ReNcell CX (cell line): ENCODE measurements around the genes GALK1 and TRIM47.

GRCh38 chr17:75273023-75273838 lies 2.2 kb upstream of the MIF4GD start:
- PRO-cap, result no peak

DNA sequence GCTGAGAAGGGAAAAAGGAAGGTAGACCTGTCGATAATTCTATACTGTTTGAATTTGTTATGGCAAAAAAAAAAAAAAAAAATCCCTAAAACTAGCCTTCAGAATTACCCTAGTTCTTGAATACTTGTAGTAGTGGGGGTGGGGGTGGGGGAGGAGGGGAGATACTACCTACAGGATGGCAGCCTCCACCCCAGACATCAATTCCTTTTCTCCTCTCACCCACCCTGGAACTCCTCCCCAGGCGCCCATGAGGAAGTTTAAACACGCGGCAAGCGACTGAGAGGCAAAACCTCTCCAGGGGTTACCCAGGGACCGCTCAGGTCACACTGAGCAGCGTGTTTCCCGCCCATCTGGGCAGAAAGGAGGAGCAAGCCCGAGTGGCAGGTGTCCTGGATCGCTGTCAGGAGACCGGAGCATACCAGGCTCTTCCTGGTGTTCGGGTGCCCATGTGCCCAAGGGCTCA lies 611 bp downstream of the SLC25A19 start:
- PRO-cap, result unidirectional peak, plus-strand start at position 363 of the sequence

DNA sequence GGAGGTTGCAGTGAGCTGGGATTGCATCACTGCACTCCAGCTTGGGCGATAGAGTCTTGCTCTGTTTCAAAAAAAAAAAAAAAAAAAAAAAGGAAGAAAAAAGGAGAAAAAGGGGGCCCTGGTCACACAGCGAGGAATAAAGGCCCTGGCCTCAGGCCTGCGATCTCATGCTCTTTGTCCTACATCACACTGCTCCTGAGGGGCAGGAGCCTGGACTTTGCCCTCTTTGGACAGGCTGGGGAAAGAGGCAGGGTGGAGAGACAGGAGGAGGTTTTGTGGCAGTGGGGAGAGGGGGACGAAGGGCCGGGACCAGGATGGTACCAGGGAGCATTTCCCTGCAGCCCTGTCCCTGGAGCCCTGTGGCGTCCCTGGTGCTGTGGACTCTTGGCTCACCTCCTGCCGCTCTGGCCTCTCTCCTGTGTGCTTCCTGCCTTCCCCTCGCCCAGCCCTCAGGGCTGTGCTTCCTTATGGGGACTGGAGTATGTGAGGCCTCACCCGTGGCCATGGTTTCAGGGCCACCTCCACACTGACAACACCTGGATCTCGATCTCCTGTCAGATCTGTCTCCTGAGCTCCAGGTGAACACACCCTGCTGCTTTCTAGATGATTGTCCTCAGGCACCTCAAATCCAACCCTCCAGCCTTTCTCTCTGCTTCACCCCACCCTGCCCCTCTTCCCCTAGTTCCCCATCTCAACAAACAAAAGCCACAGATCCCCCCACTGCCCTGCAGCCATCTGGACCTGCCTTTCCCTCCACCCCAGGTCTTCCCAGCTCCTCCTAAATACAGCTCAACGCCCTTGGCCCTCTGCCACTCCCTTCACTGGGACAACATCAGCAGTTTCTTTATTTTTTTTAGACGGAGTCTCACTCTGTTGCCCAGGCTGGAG lies 20.0 kb upstream of the SLC25A19 start:
- PRO-cap, result no peak

DNA sequence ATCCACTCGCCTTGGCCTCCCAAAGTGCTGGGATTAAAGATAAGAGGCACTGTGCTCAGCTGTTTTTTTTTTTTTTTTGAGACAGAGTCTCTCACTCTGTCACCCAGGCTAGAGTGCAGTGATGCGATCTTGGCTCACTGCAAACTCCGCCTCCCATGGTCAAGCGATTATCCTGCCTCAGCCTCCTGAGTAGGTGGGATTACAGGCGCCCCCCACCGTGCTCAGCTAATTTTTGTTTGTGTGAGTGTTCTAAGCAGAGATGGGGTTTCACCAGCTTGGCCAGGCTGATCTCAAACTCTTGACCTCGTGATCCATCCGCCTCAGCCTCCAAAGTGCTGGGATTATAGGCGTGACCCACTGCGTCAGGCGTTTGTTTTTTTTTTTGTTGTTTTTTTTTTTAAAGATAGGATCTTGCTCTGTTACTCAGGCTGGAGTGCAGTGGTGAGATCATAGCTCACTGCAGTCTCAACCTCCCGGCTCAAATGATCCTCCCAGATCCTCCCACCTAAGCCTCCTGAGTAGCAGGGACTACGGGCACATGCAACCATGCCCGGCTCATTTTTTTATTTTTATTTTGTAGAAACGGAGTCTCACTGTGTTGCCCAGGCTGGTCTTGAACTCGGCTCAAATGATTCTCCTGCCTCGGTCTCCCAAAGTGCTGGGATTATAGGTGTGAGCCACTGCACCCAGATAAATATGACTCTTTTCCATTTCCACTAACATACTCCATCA lies 37.2 kb downstream of the GRB2 start:
- PRO-cap, result no peak

DNA sequence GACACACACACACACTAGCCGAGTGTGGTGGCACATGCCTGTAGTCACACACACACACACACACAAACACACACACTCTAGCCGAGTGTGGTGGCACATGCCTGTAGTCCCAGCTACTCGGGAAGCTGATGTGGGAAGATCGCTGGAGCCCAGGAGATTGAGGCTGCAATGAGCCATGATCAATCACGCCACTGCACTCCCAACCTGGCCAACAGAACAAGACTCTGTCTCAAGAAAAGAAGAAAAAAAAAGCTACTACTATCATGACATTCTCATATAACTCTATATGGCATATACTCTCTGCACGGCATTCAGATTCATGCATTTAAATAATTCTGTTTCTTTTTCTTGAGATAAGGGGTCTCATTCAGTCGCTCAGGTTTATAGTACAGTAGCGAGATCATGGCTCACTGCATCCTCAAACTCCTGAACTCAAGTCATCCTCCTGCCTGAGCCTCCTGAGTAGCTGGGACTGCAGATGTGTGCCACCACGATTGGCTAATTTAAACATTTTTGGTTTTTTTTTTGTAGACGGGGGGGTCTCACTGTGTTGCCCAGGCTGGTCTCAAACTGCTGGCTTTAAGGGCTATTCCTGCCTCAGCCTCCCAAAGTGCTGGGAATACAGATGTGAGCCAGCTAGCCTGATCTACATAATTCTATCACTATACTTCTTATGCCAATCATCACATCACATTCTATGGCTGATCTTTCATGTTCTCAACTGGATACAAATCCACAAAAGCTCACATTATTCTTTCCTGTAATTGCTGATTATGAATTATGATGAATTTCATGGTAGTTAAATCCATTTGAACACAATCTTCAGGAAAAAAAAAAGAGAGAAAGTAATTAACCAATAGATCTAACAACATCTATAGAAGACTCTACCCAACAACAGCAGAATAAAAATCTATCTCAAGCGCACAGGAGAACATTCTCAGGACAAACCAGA lies 30.6 kb downstream of the GRB2 start:
- PRO-cap, result no peak

- PRO-cap, result no peak
These were observed 3.2 kb downstream of the TMEM94 start for GRCh38 chr17:75459313-75460351.

DNA sequence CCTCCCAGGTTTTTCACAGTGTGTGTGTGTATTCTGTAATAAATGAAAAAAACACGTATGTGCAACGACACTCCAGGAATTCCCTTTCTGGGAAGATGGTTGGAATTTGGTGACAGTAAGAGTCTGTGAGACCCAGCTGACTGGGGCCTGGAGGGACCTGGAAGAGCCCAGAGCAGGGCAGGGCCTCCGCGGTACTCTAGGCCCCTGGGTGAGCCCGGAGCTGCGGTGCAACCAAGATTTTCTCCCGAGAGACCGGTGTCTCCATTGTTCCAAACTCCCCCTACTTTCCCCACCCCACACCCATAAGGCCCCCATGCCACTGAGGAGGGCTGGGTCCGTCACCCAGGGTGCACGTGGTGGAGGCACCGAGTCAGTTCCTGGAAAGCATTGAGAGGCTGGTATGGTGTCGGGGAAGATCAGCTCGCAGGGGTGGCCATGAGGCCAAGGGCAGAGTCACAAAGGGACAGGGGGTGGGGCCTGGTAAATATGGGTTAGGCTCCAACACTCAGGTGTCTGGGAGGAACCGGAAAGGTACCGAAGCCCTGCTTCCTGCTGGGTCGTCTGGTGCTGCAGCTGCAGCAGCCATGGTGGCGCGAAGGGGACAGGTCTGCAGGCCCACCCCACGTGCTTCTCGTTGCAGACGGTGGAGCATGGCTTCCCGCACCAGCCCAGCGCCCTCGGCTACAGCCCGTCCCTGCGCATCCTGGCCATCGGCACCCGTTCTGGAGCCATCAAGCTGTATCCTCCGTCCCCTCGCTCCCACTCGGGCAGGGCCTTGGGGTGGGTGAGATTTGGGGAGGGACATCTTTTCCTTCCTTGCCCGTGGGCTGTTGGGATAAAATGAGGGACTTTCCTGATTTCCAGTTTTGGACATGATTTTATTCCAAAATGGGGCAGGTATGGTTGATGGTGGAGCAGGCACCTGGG lies 30.2 kb downstream of the LLGL2 start:
- PRO-cap, result no peak

GRCh38 chr17:75638784-75639303 lies 5.6 kb downstream of the SMIM5 start:
- PRO-cap, result no peak

GRCh38 chr17:75693365-75694454 lies 26.6 kb downstream of the SAP30BP start:
- PRO-cap, result bidirectional peak, plus-strand start at chr17:75694173, minus-strand start at chr17:75693618; bidirectional peak, plus-strand start at chr17:75694574, minus-strand start at chr17:75694353

- PRO-cap, result no peak
These were observed 1.4 kb downstream of the ITGB4 start for GRCh38 chr17:75722731-75723063.

DNA sequence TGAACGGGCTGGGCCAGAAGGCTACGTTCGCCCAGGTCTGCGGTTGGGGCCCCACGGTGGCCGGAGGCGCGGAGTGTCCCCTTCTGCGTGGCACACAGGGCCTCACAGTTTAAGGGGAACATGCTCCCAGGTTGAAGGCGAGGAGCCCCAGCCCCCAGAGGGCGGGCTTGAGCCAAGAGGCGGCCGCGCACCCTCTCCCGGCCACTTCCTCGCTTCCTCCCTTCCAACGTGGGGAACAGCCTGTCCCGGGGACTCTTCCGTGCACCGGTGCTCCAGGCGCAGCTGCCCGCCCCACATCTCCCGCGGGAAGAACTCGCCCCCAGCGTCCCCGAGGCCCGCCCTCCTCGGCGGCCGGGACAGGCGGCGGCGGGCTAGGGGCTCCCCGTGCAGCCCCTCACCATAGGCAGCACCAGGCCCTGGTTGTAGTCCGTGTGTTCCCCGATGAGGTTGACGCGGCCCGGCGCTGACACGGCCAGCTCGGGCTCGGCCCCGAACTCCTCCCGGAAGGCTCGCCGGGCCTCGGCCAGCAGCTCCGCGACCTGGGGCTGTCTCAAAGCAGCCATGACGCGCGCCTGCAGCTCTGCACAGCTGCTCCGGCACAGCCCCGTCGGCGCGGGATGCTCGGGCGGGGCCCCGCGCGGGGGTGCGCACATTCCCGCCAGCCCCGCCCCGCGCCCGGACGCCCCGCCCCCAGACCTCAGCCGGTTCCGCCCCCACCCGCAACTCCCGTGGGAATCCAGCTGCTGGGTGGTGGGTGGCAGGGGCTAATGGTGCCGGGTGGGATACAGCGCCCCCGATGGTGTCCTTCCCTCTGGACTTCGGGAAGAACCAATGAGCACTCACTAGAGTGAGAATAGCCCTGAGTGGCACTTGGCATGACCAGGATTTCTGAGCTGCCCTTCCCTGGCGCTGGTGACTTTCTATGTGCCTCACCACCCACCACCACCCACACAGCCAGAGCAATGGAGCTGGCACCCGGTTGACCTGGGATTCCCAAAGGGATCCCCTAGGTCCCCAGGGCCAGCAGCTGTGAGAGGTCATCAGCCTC lies at the start of gene GALK1:
Gene GALK1 (minus strand): TSS at position 619 of the 1,048 bp plus-strand sequence.
- PRO-cap, result bidirectional peak, plus-strand start at position 560 of the sequence, minus-strand start at position 613 of the sequence

- PRO-cap, result no peak
These were observed 6.6 kb upstream of the GALK1 start for GRCh38 chr17:75771303-75772292.

DNA sequence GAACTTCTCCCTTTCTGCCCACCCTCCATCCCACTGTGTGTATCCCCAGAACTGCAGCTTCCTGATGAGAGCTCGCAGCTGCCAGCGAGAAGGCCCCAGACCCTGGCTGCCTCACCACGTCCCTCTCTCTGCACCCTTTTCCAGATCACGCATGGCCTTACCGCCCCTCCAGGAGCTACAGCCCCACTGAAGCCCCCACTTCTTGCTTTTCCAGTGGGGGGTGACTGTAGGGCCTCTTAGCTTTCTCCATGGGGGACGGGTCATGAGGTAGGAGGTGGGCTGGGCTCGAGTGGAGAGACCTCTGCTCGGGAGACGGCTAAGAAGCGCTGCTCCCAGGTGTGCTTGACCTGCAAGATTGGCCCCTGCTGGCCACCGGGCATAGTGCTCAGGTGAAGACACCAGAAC lies 5.9 kb downstream of the H3-3B start:
- PRO-cap, result no peak

GRCh38 chr17:75782864-75783793 lies 1.5 kb upstream of the UNK start:
- PRO-cap, result no peak

DNA sequence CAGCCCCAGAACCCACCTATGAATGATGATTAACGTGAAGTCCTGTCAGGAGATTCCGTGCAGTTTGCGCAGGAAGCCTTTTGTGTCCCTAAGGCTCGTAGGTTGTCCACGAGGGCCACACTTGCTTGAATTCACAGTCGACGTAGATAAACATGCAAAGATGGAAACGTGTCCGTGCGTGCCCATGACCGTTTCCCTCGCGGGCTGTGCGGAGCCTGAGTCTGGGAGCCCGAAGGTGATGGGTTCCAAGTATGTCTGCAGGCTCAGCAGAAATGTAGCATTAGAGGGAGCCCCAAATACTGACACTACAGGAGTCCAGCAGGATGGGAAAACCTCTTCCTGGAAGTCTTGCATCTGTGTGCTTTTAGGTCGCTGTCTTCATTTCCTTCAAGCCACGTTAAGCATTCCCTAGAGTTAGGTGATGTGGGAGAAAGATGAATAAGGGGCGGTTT lies 780 bp downstream of the UNK start:
- PRO-cap, result no peak

GRCh38 chr17:75808713-75809419 lies 24.3 kb downstream of the UNK start:
- PRO-cap, result no peak

DNA sequence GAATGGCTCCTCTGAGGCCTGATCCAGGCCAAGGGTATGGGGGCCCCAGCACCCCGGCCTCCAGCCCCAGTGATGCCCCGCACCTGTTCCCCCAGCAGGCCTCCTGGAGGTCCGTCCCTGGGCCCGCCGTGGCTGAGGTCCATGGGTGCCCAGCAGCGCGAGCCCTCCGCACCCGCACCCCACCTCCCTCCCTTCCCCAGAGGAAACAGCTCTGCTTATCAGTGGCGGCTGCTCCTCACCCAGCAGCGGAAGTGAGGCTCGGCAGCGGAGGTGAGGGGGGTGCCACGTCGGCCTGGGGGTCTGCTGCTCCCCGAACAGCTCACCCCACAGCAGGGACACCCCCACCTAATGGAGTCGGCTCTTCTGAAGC lies 639 bp downstream of the UNC13D start:
- PRO-cap, result no peak

DNA sequence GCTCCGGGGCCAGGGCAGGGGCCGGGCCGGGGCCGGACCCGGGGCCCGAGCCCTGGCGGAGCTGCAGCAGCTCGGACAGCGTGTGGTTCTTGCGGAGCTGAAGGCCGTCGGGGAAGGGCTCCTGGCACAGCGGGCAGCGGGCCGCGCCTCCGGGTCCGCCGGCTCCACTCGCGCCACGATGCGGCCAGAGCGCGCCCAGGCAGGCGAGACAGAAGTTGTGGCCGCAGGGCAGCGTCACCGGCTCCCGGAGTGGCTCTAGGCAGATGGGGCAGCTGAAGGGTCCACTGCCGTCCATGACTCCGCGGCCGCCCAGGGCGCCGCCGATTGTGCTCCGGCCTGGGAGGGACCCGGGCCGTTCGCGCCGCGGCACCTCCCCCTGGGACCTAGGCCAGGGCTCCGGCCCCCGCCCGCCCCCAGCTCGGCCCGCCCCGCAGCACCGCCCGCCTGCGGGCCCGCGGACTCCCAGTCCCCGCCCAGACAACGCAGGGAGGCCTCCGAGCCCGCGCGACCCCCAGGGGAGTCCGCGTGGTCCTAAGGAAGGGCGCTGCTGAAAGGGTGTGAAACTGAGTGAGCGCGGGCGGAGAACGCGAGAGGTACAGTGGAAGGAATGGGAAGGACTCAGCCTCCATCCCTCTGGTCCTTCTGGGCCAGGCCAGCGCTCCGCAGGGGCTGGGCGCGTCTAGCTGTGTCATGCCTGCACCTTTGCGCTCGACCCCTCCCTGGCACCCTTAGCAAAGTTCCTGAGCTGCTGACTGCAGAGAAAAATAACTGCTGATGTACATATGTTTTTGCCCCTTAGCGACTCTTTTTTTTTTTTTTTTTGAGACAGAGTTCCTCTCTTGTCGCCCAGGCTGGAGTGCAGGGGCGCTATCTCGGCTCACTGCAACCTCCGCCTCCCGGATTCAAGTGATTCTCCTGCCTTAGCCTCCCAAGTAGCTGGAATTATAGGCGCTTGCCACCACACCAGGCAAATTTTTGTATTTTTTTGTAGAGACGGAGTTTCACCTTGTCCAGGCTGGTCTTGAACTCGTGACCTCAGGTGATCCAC lies at the start of gene TRIM47:
Gene TRIM47 (minus strand): TSS at position 328 of the 1,048 bp plus-strand sequence.
- PRO-cap, result bidirectional peak, plus-strand start at position 482 of the sequence, minus-strand start at position 322 of the sequence

GRCh38 chr17:75897193-75897829 lies 560 bp upstream of the TRIM65 start:
- PRO-cap, result no peak

- PRO-cap, result no peak
These were observed 5.1 kb upstream of the MRPL38 start for GRCh38 chr17:75909464-75910518.